SJCRH30 (cell line): Measurements from ENCODE around the genes STMN1 and PAFAH2.

DNA sequence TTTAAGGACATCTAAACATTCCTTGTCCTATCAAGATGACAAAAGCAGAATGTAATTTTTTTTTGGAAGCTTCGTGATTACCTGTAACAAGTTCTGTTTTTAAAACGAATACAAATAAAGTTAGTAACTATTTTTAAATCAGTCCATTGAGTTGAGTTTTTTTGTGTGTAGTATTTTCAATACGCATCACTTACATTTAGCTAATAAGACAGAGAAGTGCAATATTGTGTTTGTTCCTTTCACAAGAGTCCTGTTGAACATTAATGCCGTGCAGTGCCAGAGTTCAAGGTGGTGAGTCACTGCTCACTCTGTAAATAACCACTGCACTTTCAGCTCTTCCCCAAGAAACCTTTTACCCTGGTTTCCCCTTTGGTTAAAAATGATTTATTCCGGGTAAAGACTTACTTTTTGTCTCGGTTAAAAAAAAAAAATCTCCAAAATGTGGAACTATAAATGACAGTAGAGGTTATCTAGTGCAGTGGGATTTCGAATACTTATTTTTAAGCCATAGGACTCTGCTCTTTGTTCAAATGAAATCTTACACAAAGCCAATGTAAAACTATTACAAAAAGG, 14.9 kb upstream of the NCMAP start:
- RAMPAGE, long total RNA = no peak

- RAMPAGE, long total RNA = no peak
Observed at GRCh38 chr1:24669039-24669829, 26.1 kb downstream of the SRRM1 start.

- RAMPAGE, long total RNA = no peak
Observed at GRCh38 chr1:24676850-24677962, 34.1 kb downstream of the SRRM1 start.

- RAMPAGE, long total RNA = no peak
Observed at GRCh38 chr1:24705172-24706130, 39.8 kb upstream of the CLIC4 start.

GRCh38 chr1:24719855-24720661, 25.2 kb upstream of the CLIC4 start:
- RAMPAGE, long total RNA = no peak

DNA sequence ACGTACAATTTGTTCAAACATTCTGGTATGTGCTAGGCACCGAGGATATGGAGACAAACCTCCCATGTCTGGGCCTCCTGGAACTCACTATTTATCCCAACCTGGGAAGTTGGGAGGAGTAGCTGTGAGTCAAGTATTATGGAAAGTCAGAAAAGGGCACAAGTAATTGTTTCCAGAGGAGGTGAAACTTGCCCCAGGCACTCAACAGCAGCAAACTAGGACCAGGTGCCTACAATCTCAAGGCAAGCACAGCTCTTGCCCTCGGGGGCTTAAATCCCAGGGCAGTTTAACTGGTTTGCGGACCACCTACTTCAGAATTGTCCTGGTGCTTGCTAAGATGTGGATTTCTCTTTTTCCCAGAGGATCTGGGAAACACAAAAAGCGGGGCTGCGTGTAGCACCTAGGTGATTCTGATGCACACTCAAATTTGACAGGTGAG, 1.4 kb upstream of the CLIC4 start:
- RAMPAGE, long total RNA = no peak

- RAMPAGE, long total RNA = no peak
Observed at GRCh38 chr1:24771065-24771621, 25.9 kb downstream of the CLIC4 start.

DNA sequence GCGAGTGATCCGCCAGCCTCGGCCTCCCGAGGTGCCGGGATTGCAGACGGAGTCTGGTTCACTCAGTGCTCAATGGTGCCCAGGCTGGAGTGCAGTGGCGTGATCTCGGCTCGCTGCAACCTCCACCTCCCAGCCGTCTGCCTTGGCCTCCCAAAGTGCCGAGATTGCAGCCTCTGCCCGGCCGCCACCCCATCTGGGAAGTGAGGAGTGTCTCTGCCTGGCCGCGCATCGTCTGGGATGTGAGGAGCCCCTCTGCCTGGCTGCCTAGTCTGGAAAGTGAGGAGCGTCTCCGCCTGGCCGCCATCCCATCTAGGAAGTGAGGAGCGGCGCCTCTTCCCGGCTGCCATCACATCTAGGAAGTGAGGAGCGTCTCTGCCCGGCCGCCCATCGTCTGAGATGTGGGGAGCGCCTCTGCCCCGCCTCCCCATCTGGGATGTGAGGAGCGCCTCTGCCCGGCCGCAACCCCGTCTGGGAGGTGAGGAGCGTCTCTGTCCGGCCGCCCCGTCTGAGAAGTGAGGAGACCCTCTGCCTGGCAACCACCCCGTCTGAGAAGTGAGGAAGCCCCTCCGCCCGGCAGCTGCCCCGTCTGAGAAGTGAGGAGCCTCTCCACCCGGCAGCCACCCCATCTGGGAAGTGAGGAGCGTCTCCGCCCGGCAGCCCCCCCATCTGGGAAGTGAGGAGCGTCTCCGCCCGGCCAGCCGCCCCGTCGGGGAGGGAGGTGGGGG, 53.8 kb downstream of the CLIC4 start:
- RAMPAGE, long total RNA = no peak

GRCh38 chr1:24918662-24919448, 11.2 kb downstream of the RUNX3 start:
- RAMPAGE, long total RNA = no peak

GRCh38 chr1:25334578-25334849, 3.6 kb upstream of the TMEM50A start:
- RAMPAGE, long total RNA = no peak

DNA sequence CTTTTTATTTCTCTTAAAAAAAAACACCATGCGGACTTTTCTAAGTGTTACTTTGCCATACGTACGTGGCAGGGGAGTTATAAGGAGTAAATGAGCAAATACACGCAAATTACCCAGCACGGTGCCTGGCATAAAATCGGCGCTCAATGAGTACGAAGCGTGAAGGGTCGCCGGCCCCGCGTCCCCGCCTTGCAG, 973 bp upstream of the MACO1 start:
- RAMPAGE, long total RNA = no peak

DNA sequence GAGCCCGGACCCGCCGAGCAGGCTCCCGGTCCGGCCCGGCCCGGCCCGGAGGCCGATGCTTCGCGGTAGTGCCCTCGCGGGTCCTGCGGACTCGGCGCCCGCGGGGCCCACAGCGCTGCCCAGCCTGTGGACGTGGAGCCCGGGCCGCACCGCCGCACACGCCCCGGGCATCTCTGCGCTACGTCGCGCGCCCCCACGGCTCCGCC, 772 bp upstream of the MACO1 start:
- RAMPAGE, long total RNA = no peak

GRCh38 chr1:25456261-25457206, 25.8 kb downstream of the MACO1 start:
- RAMPAGE, long total RNA = no peak

- RAMPAGE, long total RNA = no peak
Observed at GRCh38 chr1:25556769-25557399, 13.5 kb downstream of the LDLRAP1 start.

DNA sequence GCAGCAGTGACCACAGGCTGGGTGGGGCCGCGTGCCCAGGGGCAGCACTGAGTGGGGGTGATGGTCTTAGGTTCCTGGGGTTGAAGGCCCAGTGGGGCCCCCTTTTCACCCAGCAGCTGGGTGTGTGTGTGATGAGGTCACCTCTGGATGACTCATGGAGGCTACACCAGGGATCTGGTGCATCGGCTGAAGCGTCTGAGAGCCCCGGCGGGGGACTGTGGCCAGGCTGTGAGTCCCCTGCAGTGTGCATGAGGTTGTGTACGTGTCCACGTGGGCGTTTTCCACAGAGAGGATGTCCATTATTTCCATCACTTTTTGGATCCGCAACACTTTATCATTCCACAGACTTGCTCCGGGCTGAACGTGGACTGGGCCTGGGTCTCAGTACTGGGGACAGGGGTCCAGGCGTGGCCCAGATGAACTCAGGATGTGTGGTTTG, 25.6 kb downstream of the LDLRAP1 start:
- RAMPAGE, long total RNA = no peak

DNA sequence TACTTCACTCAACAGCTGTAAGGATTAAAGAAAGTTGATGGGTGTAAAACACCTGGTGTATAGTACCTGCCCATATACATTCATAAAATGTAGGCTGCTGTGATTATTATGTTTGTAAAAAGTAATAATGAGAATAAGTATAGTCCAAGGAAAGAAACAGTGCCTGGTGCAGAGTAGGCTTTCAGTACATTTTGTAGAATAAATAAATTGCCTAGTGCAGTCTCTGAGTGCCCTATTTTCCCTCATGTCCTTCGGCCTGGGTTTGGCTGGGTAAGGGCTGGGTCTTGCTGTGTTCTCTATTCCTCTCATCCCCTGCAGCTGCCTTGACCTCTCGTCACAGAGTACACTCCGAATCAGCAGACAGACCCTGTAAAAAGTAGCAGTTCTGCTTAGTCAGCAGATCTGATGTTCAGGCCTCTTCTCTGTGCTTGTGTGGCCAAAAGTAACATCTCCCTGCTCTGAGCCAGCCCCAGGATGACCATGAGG, 77.3 kb downstream of the MAN1C1 start:
- RAMPAGE, long total RNA = no peak

- RAMPAGE, long total RNA = no peak
Observed at GRCh38 chr1:25727785-25728635, 72.0 kb upstream of the SELENON start.

GRCh38 chr1:25820525-25821442, 1.0 kb downstream of the MTFR1L start:
- RAMPAGE, long total RNA = no peak

DNA sequence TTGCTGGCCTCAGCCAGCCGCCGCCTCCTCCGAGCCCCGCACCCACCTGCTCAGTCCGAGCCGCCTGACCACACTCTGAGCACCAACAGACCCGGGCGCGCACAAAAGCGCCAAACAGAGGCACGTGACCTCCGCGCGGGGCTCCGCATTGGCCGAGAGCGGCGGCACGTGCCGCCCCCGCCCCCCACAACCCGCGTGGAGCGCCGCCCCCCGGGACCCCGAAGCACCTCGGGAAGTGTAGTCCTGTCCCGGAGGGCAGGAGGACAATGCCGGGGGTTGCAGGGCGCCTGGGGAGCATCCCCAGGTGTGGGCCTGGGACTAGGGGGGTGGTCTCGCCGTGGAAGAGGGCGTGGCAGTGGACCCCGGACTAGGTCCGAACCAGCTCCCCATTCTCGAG, at the start of gene STMN1:
TSS of gene STMN1 (minus strand) at position 77 of the 397 bp plus-strand sequence.
- RAMPAGE, long total RNA = start-site peak on the minus strand centred at position 68 of the sequence, 25 bp wide, 10,309 and 1,673 reads in 2 replicates

DNA sequence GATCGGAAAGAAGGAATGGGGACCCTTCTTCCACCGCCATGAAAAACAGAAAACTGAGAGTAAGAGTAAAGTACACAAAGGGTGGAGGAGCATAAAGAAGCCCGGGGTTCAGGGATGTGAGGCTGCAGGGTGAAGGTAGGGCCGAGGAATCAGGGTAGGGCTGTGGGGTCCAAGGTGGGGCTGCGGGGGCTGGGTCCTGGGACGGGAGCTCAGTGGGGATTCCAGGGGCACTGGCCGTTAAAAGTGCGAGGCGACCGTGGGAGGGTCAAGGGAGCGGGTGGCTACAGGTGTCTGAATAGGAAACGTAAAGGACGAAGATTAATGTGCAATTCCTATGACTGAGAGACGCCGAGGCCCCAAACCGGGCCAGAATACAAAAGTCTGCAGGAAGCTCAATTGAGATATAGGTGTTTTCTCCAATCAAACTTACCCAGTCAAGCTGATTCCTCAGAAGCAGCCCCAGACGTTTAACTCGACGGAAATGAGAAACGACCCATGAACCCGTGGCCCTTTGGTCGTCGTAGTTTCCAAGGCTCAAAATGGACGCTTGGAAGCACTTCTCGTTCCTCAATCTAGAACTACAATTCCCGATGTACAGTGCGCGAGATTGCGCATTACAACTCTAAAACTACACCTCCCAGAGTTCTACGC, at the start of gene PAFAH2:
TSS of gene PAFAH2 (minus strand) at position 469 of the 651 bp plus-strand sequence.
- RAMPAGE, long total RNA = no peak